Measurements from ENCODE around the genes NDNF, ANXA5, CCNA2 and IL2.

- PRO-cap, 3 experiments, result no peak in any of the 3 experiments
- RAMPAGE, long total RNA, result no peak
- RRBS, 2 experiments, result no CpG with 5 or more reads among the region's 8 CpGs
Observed at GRCh38 chr4:118282219-118283361, 70.2 kb downstream of the PRSS12 start.

DNA sequence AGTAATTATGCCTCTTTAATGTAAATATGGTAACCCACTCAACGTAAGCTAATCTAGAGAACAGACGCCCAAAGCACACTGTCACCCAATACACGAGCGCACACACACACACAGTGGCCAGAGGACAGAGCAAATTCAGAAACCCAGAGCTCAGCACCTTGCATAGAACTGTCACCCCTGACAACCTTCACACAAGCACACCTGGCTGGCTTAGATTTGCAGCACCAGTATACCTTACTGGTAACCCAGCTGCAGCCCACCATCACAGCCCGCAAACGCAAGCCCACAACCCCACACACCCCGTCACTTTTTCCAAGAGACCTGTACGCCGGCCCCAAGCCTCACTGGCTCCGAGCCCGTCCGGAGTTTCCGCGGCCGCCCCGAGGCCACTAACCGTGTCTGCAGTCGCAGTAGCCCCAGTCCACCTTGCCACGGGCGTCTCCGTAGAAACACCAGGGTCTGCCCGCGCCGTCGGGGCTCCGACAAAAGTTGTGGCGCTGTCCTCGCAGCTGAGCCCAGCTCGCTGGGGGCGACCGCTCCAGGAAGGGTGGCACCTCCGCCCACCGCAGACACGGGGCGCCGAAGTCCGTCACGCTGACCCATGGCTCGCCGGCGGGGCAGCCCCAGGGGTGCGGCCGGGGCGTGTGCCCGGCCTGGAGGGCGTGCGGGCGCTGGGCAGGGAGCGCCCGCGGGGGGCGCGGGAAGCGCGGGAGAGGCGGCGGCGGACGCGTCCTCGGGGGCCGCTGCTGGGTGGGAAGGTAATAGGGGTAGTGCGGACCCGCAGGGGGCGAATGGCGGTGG is 778 bp downstream of the PRSS12 start:
- PRO-cap, 3 experiments, result no peak in any of the 3 experiments
- RAMPAGE, long total RNA, result no peak
- RRBS, 2 experiments, result no CpG with 5 or more reads among the region's 66 CpGs

GRCh38 chr4:118781572-118782140 is 54.3 kb downstream of the SEC24D start:
- PRO-cap, 3 experiments, result no peak in any of the 3 experiments
- RAMPAGE, long total RNA, result no peak
- RRBS, 2 experiments, result no CpG with 5 or more reads among the region's 10 CpGs

DNA sequence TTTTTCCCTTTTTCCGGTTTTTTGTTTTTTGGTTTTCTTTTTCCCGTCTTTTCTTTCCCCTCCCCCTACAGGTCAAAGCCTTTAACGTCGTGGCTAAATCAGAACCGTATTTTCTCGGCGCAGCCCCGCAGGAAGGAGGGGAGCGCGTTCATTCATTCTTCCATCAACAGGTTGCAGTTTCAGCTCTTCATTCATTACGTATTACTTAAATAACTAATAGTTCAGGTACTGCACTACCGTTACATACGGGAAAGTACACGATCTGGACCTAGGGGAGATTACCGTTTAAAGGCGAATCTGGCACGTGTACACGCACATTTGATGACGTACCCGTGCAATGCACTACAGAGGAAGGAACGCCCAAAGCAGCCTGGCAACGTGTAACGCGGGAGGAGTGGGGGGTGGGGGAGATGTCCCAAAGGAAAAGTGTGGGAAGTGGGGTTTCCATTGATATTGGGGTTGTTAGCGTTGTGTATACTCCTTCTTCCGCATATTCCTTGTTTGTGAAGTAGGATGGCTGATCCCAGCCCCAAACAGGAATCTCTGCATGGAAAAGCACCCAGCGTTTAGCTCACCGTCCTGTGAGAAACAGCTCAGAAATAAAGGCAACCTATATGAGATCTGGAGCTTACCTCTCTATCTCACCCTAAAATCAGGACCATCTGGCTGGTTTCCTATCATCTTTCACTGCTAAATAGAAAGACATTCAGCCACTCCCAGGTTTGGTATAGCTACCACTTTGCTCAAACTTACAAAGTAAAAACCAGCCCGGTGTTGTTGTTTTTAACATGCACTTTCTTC is 543 bp upstream of the SEC24D start:
- PRO-cap, 3 experiments, result peak in 3 of 3 experiments; most common plus-strand start position 109 of the sequence (in 2)
- RAMPAGE, long total RNA, result no peak
- RRBS, 2 experiments, result 5 to 9% methylated on average over 1 of the region's 29 CpGs

- PRO-cap, 3 experiments, result no peak in any of the 3 experiments
- RAMPAGE, long total RNA, result no peak
- RRBS, 2 experiments, result no CpG with 5 or more reads among the region's 7 CpGs
Observed at GRCh38 chr4:118941484-118942170, 53.0 kb downstream of the SYNPO2 start.

DNA sequence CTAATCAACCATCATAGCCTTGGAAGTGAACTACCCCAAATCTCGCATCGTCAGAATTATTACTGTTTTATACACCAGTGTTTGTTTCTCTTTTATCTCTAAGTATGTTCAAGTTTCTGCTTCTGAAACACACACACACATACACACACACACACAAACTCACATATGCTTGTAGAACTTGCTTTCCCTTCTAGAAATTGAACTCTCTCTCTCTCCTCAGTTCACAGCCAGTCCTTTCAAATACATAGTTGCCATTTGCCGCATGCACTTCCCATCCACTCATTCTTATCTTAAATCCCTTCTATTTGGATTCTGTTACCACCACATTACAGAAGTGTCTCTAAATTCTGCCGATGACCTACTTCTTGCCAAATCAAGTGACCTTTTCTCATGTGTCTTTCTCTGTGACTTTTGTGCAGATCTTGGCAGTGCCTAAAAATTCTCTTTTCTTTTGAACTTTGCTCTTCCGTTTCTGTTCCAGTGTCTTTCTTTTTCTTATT is 7.5 kb upstream of the MYOZ2 start:
- PRO-cap, 3 experiments, result no peak in any of the 3 experiments
- RAMPAGE, long total RNA, result no peak
- RRBS, 2 experiments, result no CpG with 5 or more reads among the region's 5 CpGs

GRCh38 chr4:119263176-119263542 is 37.3 kb downstream of the C4orf3 start:
- PRO-cap, 3 experiments, result no peak in any of the 3 experiments
- RAMPAGE, long total RNA, result no peak

DNA sequence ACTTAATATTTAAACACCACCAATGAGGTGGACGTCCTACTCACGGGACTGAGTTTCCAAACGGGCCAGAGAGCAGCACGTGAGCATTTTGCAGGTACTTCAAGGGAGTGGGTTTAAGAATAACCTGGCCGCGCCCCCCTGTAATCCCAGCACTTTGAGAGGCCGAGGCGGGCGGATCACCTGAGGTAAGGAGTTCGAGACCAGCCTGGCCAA is 467 bp upstream of the C4orf3 start:
- PRO-cap, 3 experiments, result no peak in any of the 3 experiments
- RAMPAGE, long total RNA, result no peak
- RRBS, 2 experiments, result no CpG with 5 or more reads among the region's 10 CpGs

GRCh38 chr4:119396484-119397063 is 74.6 kb upstream of the FABP2 start:
- PRO-cap, 3 experiments, result no peak in any of the 3 experiments
- RAMPAGE, long total RNA, result no peak
- RRBS, 2 experiments, result no CpG with 5 or more reads among the region's 13 CpGs

- PRO-cap, 3 experiments, result no peak in any of the 3 experiments
- RAMPAGE, long total RNA, result no peak
- RRBS, 2 experiments, result no CpG with 5 or more reads among the region's 4 CpGs
Observed at GRCh38 chr4:119498486-119499165, 130.0 kb downstream of the PDE5A start.

GRCh38 chr4:119551120-119551651 is 77.4 kb downstream of the PDE5A start:
- PRO-cap, 3 experiments, result no peak in any of the 3 experiments
- RAMPAGE, long total RNA, result no peak
- RRBS, 2 experiments, result no CpG with 5 or more reads among the region's 1 CpG

GRCh38 chr4:121071803-121072975 is at the start of gene NDNF:
Gene NDNF (minus strand): TSS chr4:121072535.
- PRO-cap, 3 experiments, result peak in 3 of 3 experiments; most common plus-strand start chr4:121072204 (in 1); most common minus-strand start chr4:121072526 (in 2)
- RAMPAGE, long total RNA, result no peak
- RRBS, 2 experiments, result under 1 to 1% methylated on average over 32 of the region's 102 CpGs

- PRO-cap, 3 experiments, result no peak in any of the 3 experiments
- RAMPAGE, long total RNA, result no peak
- RRBS, 2 experiments, result no CpG with 5 or more reads among the region's 7 CpGs
Observed at GRCh38 chr4:121073538-121074469, 1.5 kb upstream of the NDNF start.

GRCh38 chr4:121381292-121381642 is 449 bp upstream of the QRFPR start:
- PRO-cap, 3 experiments, result no peak in any of the 3 experiments
- RAMPAGE, long total RNA, result no peak
- RRBS, 2 experiments, result no CpG with 5 or more reads among the region's 4 CpGs

GRCh38 chr4:121667922-121668504 is 28.8 kb downstream of the ANXA5 start:
- PRO-cap, 3 experiments, result peak in 1 of 3 experiments; most common plus-strand start chr4:121668421 (in 1)
- RAMPAGE, long total RNA, result no peak
- RRBS, 2 experiments, result no CpG with 5 or more reads among the region's 4 CpGs

- PRO-cap, 3 experiments, result peak in 3 of 3 experiments; most common plus-strand start chr4:121696325 (in 2); most common minus-strand start chr4:121696975 (in 3)
- RAMPAGE, long total RNA, result start-site peak on the minus strand at chr4:121696946-121696999, 1,569 and 425 reads in 2 replicates
- RRBS, 2 experiments, result 2 to 3% methylated on average over 44 of the region's 77 CpGs
Observed at GRCh38 chr4:121696014-121697035, at the start of gene ANXA5. Gene ANXA5 (minus strand): TSS chr4:121696980.

DNA sequence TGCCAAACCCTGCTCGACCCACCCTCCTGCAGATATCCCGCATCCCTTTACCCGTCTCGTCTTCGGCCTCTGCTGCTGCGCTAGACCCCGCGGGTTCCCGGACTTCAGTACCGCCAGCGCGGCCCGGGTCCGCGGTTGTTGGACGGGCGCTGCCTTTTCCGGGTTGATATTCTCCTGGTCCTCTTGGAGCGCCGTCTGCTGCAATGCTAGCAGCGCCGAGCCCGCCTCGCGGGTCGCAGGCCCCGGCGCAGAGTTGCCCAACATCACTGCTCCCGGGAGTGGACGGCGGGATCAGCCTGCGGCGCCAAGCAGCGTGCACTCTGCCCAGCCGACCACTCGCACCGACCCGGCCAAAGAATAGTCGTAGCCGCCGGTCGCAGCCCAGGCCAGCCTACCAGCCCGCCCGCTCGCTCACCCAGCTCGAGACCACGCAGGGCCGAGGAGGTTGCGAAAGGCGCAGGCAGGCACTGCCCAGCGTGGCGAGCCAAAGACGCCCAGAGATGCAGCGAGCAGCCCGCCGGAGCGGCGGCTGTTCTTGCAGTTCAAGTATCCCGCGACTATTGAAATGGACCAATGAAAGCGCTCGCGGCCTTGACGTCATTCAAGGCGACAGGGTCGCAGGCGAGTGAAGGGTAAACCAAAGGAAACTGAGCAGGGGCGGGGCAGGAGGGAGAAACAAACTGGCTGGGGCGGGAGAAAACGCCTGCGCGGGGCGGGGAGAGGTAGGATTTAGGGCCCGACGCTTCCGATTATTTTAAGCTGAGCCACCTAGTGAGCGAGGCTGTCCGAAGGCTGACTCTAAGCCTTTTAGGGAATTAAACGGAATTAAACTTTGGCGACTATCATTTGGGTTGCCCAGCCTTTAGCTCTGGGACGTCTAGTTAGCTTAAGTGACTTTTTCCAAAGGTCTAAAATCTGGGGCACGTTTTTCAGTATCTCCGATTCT is at the start of gene CCNA2:
Gene CCNA2, minus strand, starts transcription at position 519 of the 946 bp plus-strand sequence.
- PRO-cap, 3 experiments, result peak in 2 of 3 experiments; most common plus-strand start position 695 of the sequence (in 1); most common minus-strand start position 483 of the sequence (in 1)
- RAMPAGE, long total RNA, result no peak
- RRBS, 2 experiments, result 1 to 2% methylated on average over 19 of the region's 83 CpGs

GRCh38 chr4:122309223-122309605 is 69.6 kb upstream of the ADAD1 start:
- PRO-cap, 3 experiments, result no peak in any of the 3 experiments
- RAMPAGE, long total RNA, result no peak
- RRBS, 2 experiments, result no CpG with 5 or more reads among the region's 1 CpG

DNA sequence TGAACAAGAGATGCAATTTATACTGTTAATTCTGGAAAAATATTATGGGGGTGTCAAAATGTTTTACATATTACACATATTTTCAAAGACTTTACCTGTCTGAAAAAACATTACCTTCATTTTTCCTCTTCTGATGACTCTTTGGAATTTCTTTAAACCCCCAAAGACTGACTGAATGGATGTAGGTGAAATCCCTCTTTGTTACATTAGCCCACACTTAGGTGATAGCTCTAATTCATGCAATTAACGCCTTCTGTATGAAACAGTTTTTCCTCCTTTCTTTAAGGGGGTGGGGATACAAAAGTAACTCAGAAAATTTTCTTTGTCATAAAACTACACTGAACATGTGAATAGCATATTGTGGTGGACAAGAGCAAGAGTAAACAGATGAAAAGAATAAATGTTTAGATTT is at the start of gene IL2:
Gene IL2, minus strand, starts transcription at position 228 of the 412 bp plus-strand sequence.
- PRO-cap, 3 experiments, result no peak in any of the 3 experiments
- RAMPAGE, long total RNA, result no peak
- RRBS, 2 experiments, result no CpG with 5 or more reads among the region's 1 CpG

- PRO-cap, 3 experiments, result no peak in any of the 3 experiments
- RAMPAGE, long total RNA, result no peak
- RRBS, 2 experiments, result no CpG with 5 or more reads among the region's 3 CpGs
Observed at GRCh38 chr4:122826263-122826394, 502 bp upstream of the FGF2 start.